ENCODE measurements around the gene GINS2.

DNA sequence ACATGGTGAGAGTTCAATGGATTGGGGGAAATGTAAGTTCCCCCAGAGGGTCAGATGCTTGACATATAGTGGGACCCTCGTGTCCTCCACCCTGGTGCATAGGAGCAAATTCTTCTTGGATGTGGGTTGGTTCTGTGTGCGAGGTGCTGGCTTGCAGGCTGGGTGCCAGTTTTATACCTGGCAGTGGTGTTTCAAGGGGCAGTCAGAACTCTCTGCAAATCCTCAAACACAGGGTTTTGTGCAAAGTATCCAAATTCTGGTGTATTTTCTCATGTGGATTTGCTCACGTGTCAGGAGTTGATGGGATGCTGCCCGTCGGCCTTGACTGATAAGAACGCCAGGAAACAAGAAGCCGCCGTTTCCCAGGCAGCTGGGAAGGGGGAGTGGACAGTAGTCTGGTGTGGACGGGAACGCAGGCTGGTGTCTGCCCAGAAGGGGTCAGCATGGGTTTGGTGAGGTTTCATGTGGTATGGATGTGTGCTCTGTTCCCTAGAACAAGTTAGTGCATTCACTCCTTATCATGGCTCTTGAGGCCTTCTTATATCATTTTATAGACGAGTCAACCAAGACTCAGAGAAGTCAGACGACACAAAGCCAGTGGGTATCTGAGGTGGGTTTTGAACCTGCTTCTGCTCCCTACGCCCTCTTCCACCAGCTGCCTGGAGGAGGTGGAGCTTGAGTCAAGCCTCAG is 61.3 kb upstream of the CIBAR2 start:
- PRO-cap: no peak
- RAMPAGE, long total RNA: no peak
- RRBS: no CpG with 5 or more reads among the region's 13 CpGs

DNA sequence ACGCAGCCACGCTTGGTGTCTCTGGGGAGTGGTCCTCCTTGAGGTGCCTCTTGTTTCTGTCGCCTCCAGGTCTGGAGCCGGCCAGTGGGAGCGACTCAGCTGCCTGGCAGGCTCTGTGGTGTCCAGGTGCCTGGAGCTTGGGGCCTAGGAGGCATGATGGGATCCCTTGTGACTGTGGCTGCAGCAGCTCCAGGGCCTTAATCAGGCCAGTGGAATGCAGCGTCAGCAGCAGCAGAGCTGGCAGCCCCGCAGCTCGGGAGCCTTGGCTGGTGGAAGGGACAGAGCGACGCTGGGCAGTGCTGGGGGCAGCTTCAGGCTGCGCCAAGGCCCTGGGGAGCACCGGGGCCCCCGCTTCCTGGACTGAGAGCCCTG is 74.8 kb upstream of the CIBAR2 start:
- PRO-cap: no peak
- RAMPAGE, long total RNA: no peak
- RRBS: no CpG with 5 or more reads among the region's 13 CpGs

- PRO-cap: no peak
- RAMPAGE, long total RNA: no peak
- RRBS: 19% methylated on average over 5 of the region's 21 CpGs
Observed at GRCh38 chr16:85206712-85207277, 94.5 kb upstream of the CIBAR2 start.

DNA sequence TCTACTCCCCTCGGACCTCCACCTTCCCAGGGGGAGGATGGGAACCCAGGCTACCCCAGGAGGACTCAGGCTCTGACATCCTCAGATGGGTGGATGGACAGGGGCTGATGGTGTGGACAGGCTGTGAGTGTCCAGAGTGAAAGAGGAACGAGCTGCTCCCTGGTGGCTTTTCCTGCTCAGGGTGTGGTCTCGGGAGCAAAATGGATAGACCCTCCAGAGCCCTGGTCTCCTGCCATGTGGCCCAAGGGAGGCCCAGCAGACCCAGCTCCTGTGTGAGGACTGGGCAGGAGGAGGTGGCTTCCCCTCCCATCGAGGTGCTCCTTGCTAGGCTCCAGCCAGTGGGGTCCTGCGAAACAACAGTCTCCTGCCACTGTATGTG is 120.1 kb upstream of the CIBAR2 start:
- PRO-cap: no peak
- RAMPAGE, long total RNA: no peak
- RRBS: no CpG with 5 or more reads among the region's 5 CpGs

DNA sequence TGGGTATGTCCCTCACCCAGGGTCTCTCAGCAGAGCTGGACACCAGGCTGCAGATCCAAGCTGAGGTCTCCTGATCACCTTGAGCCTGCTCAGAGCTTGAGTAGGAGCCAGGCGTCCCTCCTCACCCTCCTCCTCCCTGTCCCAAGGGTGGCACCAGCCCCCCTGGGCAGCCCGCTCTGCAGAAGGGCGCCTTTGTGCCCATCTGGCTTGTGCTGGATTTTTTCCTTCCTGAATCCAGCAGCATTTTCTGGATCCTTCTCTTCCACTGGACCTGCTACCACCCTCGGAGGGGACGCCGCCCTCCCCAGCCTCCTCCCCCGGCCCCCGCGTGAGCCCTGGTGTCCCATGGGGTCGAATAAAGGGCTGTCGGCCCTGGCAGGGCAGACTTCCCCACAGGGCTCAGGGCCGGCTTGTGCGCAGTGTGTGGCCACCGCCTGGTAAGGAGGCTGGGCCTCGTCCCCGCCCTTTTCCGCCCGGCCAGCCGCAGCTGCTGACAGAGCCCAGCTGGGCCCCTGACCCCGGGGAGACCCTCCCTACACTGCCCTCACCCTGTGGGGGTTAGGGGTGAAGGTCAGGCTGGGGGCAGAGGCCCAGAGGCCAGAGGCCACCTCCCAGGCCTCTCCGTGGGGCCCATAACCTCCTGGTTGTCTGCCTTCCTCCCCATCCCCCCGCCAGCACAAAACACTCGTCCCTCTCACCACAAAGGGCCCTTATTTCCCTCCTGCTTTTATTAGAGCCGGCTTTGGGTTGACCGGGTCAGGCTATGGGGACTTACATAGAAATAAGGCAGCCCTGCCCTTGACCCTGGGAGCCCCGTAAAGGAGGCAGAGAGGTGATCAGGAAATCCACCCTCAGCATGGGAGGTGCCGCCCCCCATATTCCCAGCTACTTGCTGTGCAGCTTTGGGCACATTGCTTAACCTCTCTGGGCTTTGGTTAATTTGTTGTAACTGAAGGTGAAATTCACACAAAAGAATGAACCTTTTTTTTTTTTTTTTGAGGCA is 179.2 kb upstream of the CIBAR2 start:
- PRO-cap: no peak
- RAMPAGE, long total RNA: no peak
- RRBS: 8% methylated on average over 13 of the region's 27 CpGs

DNA sequence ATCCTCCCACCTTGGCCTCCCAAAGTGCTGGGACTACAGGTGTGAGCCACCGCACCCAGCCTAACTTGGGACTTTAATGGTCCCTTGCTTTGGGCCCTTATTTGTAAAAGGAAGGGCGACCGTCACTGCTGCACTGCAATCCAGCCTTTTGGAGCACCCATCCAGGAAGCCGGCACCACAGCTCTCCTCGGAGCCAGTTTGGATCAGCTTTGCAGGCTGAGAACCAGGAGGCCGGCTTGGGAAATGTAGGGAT is 183.5 kb upstream of the CIBAR2 start:
- PRO-cap: no peak
- RAMPAGE, long total RNA: no peak
- RRBS: no CpG with 5 or more reads among the region's 6 CpGs

- PRO-cap: no peak
- RAMPAGE, long total RNA: no peak
- RRBS: 50% methylated on average over 4 of the region's 13 CpGs
Observed at GRCh38 chr16:85309584-85309809, 197.2 kb upstream of the CIBAR2 start.

DNA sequence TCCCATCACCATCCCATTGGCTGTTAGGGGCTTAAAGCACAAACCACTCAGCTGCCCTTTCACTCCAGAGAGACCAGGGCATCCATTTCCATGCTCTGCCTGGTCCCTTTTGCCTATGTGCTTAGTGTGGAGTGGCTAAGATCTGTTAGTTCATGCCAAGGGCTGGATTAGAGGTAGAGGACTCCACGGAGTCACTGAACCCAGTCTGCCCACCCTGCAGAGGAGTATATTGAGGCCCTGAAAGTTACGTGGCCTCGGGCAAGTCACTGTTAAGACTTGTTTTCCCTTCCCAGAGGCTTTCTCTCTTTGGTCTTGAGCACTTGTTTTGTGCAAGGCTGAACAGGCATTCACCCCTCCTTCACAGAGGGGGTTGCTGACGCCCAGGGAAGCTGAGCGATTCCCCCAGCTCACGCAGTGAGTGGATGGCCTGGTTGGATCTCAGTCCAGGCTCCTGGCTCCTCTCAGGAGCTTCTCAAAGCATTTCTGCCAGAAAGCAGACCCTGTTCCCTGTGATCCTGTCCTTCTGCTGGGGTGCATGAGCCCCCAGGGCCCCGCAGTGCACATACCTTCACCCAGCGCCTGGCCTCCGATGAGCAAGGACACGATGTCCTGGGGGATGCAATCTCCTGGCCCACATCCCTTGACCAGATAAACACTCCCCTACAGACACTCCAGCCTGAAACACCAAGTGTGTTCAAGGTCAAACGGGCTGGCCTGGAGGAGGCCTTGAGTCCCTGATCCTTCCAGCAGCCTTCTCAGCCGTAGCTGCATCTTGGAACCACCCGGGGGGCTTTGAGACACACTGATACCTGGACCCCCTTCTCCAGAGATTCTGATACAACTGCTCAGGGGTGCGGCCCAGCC is 153.4 kb upstream of the GSE1 start:
- PRO-cap: no peak
- RAMPAGE, long total RNA: no peak
- RRBS: no CpG with 5 or more reads among the region's 14 CpGs

- PRO-cap: no peak
- RAMPAGE, long total RNA: no peak
- RRBS: no CpG with 5 or more reads among the region's 24 CpGs
Observed at GRCh38 chr16:85569384-85570324, 43.5 kb upstream of the GSE1 start.

DNA sequence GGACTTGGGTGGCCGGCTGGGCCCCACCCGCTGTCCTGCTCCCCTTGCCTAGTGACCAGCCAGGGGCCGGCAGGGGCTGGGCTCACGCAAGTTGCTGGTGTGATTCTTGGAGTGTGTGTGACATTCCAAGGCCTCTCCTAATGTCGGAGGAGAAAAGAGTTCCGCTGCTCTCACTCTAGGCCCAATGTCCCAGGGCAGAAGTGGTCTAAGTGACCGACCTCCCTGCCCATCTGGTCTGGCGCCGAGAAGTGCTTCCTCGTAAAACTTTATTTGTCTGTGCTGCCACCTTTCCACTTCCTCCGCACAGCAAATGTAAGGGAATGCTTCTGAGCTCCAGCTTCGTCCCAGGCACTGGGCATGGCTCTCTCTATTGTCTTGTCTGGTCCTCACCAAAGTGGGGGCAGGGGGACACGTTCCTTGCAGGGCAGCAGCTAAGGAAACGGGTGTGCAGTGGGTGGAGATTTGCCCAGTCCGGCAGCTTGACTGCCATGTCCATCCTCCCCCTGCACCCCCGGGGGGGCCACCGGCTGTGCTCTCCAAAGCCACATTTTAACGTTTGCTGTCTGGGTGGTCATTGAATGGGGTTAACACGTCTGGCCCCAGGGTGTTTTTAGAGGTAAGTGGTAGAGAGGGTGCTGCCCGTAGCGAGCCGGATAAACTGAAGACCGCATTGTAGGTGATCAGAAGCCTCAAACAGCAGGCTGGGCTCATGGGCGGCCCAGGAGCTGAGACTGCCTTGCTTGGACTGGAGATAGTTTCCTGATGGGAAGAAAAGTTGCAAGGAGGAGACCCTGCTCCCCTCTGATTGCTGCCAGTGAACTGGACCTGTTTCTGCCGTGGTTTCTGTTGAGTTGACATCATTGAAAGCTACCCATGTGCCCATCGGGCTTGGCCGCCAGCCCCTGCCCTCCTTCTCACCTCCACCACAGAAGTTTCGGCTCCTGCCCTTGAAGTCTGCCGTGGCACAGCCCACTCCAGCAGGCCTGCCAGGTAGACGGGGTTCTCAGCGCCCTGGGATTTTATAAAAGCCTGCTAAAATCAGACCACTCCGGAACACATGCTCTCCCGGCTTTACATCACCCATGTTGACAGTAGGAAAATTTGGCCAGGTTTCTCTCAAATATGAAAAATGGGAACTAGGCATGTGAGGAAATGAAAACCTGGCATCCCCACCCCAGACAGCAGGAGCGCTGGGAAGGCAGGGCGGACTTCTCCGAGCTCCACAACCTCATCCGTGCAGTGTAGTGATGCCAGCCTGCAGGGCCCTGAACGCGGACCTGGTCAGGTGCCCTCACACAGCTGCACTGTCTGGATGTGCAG is 7.5 kb upstream of the GSE1 start:
- PRO-cap: no peak
- RAMPAGE, long total RNA: no peak
- RRBS: 46% methylated on average over 4 of the region's 39 CpGs

- PRO-cap: no peak
- RAMPAGE, long total RNA: no peak
- RRBS: 1% methylated on average over 35 of the region's 108 CpGs
Observed at GRCh38 chr16:85611491-85612552, 1.3 kb upstream of the GSE1 start.

- PRO-cap: no peak
- RAMPAGE, long total RNA: no peak
- RRBS: 100% methylated on average over 2 of the region's 29 CpGs
Observed at GRCh38 chr16:85619804-85620793, 7.0 kb downstream of the GSE1 start.

DNA sequence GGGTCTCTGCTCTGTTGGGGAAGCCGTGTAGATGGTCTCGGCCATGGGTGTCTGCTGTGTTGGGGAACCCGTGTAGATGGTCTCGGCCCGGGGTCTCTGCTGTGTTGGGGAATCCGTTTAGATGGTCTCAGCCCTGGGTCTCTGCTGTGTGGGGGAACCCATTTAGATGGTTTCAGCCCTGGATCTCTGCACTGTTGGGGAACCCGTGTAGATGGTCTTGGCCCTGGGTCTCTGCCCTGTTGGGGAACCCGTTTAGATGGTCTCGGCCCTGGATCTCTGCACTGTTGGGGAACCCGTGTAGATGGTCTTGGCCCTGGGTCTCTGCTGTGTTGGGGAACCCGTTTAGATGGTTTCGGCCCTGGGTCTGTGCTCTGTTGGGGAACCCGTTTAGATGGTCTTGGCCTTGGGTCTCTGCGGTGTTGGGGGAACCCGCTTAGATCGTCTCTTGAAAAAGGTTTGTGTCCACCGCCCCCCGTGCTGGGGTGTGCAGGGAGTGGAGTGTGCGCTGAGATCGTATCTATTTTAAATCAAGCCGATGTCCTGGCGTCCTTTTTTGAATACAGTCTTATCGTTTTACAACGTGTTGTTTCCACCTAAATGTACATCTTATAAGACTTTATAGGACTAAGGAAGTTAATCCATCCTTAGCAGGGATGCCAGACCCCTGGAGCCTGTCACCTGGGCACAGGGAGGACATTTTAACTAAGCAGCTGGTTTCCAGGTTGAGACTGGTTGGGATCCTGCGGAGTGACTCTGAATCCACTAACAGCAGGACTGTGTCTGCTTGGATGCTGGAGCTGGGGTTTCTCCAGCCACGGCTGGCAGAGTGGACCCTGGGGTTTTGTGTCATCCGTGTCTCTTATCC is 8.0 kb downstream of the GSE1 start:
- PRO-cap: no peak
- RAMPAGE, long total RNA: no peak
- RRBS: no CpG with 5 or more reads among the region's 27 CpGs

DNA sequence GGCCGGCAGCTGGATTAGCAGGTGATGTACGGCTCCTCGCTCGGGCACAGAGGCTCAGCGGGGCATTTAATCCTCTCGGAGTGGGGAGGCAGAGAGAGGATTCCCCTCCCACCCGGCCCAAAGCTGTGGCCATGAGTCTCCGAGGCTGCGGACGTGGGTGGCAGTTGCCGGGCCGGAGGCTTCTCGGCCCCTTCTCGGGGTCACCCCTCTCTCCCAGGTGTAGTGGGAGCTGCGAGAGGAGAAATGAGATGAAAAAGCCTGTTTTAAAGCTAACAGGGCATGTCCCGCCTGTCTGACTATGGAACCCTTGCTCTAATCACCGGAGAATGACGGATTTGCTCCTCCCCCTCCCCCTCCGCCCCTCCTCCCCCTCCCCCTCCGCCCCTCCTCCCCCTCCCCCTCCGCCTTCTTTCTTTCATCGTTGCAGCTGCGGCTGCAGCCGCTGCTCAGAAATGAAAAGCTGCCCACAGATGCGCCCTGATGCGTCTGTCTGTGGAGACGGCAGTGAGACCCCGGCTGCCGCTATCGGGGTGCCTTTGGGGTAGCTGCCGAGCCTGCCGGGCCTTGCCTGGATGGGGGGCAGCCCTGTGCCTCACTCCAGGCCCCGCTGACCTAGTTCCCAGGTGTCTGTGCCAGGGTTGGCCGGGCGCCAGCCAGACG is 37.7 kb downstream of the GSE1 start:
- PRO-cap: no peak
- RAMPAGE, long total RNA: no peak
- RRBS: 50% methylated on average over 13 of the region's 36 CpGs

GRCh38 chr16:85673075-85673766 is 15.5 kb downstream of the GINS2 start:
- PRO-cap: no peak
- RAMPAGE, long total RNA: no peak
- RRBS: no CpG with 5 or more reads among the region's 6 CpGs

DNA sequence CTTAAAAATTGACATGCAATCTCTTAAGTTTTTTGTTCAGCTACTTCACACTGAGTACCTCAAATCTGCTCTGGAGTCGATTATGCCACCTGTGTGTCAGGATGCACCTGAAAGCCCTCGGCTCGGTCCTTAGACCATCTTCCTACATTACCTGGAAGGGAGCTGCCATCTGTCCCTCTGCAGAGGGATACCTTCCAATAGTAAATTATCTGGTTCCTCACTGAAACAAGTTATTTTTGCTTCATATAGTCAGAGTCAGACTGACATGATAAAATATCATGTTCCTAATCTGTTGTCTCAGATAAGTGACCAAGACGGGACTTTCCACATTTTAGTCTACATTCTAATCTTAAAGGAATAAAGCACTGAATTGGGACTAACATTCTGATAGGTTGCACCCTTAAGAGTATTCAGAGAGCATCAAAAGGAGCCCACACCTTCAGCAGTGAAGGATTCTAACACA is 13.6 kb downstream of the GINS2 start:
- PRO-cap: no peak
- RAMPAGE, long total RNA: no peak
- RRBS: no CpG with 5 or more reads among the region's 4 CpGs

GRCh38 chr16:85688578-85689388 is at the start of gene GINS2:
GINS2 (minus strand) TSS chr16:85688954.
- PRO-cap: no peak
- RAMPAGE, long total RNA: no peak
- RRBS: 2% methylated on average over 35 of the region's 94 CpGs

DNA sequence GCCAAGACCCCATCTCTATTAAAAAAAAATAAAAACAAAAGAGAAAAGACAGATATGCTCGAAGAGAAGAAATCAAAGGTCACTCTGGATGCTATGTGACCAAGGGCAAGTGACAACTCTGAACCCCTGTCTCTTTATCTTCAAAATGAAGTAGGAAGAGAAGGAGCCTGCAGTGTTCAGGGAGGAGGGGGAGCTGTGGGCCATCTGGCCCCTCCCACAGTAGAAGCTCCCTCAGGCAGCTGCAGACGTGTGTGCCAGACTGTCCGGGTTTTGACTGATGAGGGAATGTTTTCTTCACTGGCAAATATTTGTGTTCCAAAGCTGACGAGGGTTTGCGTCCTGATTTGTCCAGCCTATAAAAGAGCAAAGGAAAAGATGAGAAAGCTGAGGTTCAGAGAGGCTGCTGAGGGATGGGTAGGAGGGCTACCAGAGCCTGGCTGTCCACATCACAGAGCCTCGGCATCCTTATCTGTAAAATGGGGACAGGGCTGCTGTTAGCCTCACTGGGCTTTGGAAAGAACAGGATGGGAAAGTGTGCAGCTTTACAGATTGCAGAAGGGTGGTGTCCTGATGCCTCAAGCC is 1.8 kb upstream of the GINS2 start:
- PRO-cap: no peak
- RAMPAGE, long total RNA: no peak
- RRBS: no CpG with 5 or more reads among the region's 6 CpGs

- PRO-cap: no peak
- RAMPAGE, long total RNA: no peak
- RRBS: no CpG with 5 or more reads among the region's 7 CpGs
Observed at GRCh38 chr16:85904457-85904750, 5.4 kb downstream of the IRF8 start.

DNA sequence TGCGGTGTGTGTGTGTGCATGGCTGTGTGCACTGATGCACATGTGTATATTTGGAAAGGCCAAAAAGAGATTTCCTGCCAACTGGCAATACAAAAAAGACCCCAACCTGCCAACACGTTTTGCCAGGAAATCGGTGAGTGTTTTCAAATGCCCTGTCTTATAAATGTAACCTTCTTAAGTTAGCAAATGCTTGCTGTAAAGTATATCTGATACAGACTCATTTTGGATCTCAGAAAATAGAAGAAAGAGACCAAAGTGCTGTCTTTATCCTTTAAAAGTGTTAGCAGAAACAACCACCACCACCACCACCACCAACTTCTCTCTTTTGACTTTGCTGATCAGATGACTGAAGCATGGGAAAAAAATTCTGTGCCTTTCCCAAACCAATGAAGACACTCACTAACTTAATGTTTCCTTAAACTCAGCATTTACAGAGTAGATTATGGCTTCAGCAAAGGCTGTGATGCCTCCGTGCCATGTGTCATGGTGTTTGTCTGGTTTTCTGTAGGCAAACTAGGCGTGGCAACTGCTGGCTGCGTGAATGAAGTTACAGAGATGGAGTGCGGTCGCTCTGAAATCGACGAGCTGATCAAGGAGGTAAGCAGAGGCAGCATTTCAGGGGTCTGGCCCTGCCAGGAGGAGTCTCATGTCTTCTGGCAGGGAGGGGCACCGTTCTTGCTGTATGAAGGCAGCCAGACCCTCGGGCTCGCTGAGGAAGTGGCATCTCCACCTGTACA is 12.3 kb downstream of the IRF8 start:
- PRO-cap: no peak
- RAMPAGE, long total RNA: no peak
- RRBS: no CpG with 5 or more reads among the region's 13 CpGs